Metanephros (tissue), 2 donors: ENCODE measurements around a stretch of chr20.

- RAMPAGE, long total RNA = no peak
These were observed 5.0 kb downstream of the LZTS3 start for GRCh38 chr20:3168091-3169076.

- RAMPAGE, long total RNA = no peak
These were observed 396 bp downstream of the LZTS3 start for GRCh38 chr20:3172988-3173317.

DNA sequence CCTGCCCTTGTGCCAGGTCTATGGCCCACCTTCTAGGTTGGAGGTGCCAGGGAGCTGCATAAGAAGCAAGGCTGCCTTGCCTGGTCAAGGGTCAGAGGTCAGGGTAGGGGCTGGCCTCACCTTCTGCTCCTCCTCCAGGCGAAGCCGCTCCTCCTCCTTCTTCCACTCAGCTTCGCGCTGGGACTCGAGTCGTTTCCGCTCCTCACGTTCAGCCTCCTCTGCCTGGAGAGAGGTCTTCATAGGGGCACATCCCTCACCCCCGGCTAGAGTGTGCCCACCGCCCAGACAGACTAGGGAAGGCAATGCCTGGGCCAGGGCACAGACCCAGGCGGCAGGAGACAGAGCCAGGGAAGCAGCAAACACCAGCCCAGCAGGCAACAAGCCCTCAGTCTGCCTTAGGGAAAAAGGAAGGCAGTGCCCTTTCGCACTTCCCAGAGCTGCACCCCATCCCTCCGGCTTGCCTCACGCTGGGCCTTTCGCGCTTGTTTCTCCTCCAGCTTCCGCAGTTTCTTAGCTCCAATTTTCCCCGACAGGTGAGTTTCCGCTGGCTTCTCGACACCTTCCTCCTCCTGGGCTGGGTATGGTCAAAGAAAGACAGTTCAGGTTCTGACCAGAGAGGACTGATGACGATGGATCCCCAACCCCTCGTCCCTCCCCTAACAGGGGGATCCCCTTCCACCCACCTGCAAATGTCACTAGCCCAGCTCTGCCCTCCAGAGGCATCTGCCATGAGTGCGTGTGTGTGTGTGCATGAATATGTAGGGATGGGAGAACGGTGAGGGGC, 4.4 kb downstream of the DDRGK1 start:
- RAMPAGE, long total RNA = no peak

DNA sequence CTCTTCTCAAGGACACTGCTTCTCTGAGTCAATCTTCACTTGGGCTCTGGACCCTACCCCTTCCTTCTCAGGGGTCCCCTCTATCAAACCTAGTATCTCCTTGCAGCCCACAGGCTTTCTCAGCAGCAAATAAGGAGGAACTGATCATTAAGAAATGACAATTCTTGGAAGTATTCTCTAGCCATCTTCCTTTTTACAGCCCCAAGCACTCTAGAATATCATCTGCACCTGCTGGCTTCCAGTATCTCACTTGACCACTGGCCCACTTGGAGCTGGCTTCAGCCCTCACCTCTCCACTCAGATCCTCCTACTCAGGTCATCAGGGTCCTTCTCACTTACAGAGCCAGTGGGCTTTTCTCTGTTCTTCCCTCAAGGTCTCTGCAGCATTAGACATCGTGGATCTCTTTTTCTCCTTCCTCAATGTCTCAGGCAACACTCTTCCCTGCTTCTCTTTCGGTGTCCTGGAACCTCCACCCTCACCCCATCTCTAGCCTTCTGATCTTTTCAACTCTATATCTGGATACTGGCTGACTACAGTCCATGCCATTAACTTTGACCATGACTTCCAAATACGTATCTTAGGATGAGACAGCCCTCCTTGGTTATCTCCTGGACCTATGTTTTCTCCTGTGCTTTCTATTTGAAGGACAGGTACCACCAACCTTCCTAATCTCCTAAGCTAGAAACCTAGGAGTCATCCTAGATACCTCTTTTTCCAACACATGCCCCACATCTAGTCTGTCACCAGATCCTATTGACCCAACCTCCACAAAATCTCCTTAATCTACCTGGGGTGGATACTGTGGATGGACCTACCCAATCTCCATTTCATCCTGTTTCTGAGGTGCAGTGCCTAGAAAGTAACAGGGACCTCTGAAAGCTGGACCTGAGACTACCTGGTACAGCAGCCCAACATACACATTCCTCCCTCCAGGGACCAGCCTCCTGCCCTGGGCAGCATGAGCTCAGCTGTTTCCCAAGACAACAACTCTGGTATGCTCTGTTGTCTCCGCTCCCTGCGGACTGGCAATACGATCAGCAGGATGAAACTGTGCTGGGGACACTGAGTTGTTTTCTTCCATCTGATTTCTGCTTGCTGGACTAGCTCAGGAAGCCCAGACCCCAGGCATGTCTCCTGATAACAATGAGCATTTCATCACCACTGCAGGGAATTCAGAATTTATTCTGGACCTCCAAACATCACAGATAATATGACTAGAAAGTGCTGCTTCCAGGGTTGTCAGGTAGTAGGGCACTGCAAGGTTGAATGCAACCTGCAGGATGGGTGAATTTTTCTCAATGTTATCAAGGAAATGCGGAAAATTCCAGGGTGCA, 38.4 kb upstream of the SLC4A11 start:
- RAMPAGE, long total RNA = no peak

- RAMPAGE, long total RNA = no peak
These were observed 80.6 kb downstream of the DNAAF9 start for GRCh38 chr20:3326788-3327290.

DNA sequence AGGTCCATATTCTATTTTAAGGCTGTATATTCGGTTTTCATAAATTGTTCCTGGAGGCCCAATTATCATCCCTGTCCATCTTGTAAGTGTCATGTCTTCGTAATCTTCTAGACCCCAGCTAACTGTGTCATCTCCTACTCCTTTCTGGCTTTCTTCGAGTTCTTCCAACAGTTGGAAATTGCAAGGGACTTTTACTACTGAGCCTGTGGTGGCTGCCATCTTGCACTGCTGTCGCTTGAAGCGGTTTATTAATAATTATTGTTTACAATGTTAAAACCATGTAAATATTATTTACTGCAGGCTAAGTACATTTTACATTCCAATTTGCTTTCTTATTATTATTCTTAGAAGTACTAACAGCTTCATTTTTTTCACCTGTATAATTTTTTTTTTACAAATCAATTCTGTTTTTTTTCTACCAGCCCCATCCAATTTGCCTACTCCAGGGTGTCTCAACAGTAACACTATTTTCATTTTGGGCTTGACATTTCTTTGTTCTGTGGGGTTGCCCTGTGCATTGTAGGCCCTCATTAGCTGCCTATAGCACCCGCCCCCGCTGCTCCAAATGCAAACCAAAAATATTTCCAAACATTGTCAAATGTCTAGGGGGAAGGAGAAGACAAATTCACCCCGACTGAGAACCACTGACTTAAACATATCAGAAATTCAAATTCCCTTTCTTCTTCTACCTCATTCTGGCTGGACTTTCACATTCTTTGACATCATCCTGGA, 45.2 kb downstream of the DNAAF9 start:
- RAMPAGE, long total RNA = no peak

- RAMPAGE, long total RNA = no peak
These were observed 12.8 kb upstream of the DNAAF9 start for GRCh38 chr20:3420162-3420858.

GRCh38 chr20:3510107-3510771, 39.4 kb downstream of the ATRN start:
- RAMPAGE, long total RNA = no peak

GRCh38 chr20:3613939-3614608, 49.1 kb downstream of the GFRA4 start:
- RAMPAGE, long total RNA = no peak

GRCh38 chr20:3652901-3653272, 10.3 kb downstream of the GFRA4 start:
- RAMPAGE, long total RNA = no peak

- RAMPAGE, long total RNA = no peak
These were observed 916 bp downstream of the ADAM33 start for GRCh38 chr20:3680654-3681534.

DNA sequence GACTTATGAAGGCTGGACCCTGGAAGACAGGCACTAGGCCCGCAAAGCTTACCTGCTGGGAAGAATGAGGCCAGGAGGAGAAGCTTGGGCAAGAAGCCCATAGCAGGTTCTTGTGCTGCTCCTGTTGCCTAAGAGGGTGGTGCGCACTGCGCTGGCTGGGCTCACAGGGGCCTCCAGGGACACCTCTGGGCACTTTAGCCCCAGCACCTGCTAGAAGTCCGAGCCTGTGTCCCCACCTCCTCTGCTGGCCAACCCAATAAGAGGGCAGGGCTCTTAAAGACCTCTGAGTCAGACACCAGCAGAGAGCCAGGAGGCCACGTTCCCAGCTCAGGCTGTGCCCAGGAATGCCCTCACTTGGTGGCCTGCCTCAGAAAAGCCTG, 5.4 kb downstream of the SIGLEC1 start:
- RAMPAGE, long total RNA = no peak

DNA sequence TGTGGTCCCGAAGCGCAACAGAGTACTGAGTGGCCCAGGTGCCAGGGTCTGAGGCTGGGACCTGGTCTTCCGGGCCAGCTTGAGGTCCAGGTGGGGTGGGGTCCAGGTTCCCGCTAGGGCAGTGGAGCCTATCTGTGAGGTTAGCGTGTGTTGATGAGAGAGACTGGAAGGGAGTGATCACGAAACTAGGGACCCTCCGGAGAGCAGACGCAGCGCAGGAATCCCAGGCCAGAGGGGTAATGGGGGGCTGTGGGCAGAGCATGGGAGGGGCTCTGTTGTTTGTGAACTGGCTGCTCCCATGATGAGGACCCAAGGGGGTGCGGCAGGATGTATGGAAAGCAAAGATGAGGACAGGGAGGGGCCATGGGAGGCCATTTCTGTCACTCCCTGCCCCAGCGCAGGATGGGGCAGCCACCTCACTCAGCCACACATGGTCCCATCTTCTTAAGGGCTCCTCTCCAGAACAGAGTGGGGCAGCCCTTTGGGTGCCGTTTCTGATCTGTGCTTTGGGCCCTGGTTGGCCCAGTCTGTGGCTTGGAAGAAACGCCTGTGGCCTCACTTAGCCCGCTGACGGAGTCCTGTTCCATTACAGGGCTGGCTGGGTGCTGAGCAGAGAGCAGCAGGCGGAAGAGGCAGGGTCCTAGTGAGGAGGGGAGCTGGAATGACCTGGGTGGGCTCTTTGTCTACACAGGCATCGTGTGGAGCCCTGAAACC, 876 bp downstream of the HSPA12B start:
- RAMPAGE, long total RNA = no peak

DNA sequence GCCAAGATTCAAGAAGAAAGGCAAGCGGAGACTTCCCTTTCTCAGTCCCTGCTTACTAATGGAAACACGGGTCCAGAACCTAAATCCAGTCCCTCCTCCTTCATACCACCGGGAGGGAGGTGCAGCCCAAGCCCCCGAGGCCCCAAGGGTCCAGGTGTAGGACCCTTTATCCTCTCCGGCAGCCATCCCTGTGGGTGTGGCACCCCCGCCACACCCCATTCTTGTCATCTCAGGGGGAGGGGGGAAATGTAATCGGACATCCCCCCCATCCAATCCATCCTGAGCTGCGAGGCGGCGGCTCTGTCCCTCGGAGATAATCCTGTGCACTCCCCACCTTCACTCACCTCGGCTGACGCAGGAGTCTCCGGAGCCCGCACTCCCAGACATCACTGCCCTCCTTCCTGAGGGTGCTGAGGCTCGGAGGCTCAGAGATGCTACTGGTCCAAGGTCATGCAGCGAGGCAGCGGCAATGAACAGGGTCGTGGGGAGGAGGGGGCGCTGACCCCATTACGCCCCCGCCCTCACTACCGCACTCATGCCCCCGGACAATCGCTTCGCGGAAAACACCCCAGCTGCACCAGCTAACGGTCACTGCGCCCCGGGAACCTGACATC, 581 bp downstream of the ADISSP start:
- RAMPAGE, long total RNA = no peak

DNA sequence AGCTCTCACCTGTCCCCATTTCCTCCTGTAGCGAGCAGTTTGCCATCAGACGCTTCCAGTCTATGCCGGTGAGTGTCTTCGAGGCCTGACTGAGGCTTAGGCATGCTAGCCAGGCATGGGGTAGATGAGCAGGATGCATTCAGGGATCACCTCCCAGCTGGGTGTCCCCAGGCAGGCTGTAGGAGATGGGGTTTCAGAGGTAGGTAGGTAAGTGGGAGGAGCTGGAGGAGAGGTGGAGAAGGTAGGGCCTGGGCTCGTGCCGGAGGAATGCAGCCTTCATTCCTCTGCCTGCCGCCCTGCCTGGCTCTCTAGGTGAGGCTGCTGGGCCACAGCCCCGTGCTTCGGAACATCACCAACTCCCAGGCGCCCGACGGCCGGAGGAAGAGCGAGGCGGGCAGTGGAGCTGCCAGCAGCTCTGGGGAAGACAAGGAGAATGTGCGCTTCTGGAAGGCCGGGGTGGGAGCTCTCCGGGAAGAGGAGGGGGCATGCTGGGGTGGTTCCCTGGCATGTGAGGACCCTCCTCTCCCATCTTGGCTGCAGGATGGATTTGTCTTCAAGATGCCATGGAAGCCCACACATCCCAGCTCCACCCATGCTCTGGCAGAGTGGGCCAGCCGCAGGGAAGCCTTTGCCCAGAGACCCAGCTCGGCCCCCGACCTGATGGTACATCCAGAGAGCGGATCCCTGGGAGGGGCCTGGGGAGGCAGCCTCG, 4.5 kb downstream of the CDC25B start:
- RAMPAGE, long total RNA = no peak

- RAMPAGE, long total RNA = no peak
These were observed 45.3 kb downstream of the RNF24 start for GRCh38 chr20:3970039-3970518.

- RAMPAGE, long total RNA = no peak
These were observed 1.3 kb downstream of the RNF24 start for GRCh38 chr20:4013857-4014651.

DNA sequence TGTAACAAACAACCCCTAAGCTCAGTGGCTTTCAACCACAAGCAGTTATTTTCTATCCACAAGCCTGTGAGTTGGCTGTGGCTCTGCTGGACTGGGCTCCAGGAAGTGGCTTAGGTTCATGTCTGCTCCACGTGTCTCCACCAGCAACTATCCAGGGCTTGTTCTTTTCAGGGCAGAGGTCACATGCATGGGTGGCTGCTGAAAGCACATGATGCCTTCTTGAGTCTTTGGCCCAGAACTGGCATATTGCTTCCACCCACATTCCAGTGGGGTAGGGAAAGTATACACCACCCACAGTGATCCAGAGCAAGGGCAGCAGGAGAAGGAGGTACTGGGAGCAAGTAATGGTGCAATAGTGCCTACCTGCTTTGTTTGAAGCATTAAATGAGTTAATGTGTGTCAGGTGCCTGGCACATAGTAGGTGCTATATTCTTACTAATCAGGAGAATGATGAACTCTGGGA, 25.0 kb upstream of the RNF24 start:
- RAMPAGE, long total RNA = no peak

GRCh38 chr20:4112601-4112920, 36.1 kb upstream of the SMOX start:
- RAMPAGE, long total RNA = no peak

- RAMPAGE, long total RNA = no peak
These were observed 2.8 kb downstream of the ADRA1D start for GRCh38 chr20:4246321-4246662.